ENCODE measurements around a stretch of chr10.

- PRO-cap, 2 experiments = no peak in any of the 2 experiments
Observed at GRCh38 chr10:71727191-71727713, 7.7 kb upstream of the C10orf105 start.

GRCh38 chr10:71807488-71808617, 34.5 kb upstream of the VSIR start:
- PRO-cap, 2 experiments = no peak in any of the 2 experiments

DNA sequence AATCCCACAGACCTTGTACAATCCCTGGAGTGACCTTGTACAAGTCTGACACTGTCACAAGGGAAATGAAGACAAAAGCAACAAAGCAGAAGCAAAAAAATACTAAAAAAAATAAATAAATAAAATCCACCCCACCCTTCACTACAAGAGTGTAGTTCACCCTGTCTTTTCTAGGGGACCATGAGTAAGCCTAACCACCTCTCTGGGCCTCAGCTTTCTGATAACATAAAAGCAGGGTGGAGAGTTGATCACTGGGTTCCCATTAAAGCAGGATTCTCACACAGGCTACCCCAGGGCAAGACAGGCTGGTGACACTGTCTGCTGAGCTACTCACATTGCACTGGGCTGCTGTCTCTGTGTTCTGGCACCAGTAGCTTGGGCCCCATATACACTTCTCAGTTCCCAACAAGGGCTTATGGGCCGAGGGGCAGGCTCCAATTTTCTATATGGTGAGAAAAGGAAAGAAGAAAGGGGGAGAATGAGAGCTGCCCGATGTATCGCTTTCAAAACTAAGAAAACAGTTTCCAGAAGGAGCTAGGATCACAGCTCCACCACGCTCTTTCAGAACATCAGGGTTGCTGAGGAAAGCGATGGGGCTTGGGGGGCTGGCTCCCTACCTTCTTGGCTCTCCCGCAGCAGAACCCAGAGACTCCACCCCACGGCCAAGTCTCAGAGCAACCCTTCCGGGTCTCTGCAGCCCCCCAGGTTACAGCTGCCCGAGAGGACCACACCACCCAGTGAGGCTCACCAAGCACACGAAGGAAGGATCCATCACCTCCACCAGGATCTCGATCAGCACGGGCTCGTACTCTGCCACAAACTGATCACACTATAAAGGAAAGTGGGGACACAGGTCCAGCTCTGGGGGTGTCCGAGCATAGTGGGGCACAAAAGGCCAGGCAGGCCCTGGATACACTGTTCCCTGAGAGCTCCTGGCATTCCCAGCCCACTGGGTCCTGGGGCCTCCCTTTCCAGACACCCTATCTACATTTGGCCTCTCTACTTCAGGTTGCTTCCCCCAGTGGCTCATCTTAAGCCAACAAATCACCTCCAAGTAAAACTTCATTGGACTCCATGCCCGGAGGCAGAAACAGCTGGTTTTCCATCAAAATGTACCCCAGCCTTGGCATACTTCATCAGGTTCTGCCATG, 32.4 kb downstream of the PSAP start:
- PRO-cap, 2 experiments = no peak in any of the 2 experiments

DNA sequence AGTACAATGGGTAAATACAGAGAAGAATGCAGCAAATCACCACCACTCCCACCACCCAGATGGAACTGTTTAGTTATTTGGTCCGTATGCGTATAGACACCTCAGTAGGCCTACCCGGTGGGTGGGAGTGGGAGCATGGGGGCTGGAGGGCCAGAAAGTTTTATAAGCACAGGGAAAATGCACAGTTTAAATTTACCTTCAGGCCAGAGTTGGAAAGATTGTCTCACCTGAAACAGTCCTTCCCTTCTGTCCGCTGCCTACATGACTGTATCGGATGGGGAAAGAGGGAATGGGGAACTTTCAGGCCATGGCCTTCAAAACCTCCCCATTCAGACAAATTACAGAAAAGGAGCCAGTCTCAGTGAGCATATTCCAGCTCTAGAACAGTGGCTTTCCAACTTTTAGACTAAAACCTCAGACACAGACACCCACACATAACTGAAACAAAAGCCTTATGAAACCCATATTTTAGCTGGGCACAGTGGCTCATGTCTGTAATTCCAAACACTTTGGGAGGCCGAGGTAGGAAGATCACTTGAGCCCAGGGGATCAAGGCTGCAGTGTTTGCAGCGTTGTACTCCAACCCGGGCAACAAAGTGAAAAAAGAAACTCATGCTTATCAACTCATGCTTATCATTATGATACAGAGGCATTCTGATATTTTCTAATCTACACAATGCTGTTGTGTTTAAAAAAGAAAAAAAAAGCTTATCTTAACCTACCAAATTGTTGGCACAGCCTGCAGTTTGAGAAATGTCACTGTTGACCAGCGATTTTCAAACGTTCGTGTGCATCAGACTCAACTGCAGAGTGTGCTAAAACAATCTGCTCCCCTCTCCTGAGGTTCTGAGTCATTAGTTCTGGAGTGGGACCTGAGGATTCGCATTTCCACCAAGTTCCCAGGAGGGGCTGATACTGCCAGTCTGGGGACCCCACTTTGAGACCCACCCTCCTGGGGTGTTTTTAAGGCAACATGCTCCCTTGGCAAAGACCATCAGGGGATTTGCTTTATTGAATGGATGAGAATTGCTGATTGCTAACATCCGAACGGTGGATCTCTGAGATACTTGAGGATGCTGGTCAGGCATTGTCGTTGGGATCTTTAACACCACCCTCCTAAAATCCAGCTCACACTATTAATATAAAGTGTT, 15.9 kb downstream of the CHST3 start:
- PRO-cap, 2 experiments = no peak in any of the 2 experiments

- PRO-cap, 2 experiments = no peak in any of the 2 experiments
Observed at GRCh38 chr10:72007042-72007515, 42.9 kb downstream of the CHST3 start.

DNA sequence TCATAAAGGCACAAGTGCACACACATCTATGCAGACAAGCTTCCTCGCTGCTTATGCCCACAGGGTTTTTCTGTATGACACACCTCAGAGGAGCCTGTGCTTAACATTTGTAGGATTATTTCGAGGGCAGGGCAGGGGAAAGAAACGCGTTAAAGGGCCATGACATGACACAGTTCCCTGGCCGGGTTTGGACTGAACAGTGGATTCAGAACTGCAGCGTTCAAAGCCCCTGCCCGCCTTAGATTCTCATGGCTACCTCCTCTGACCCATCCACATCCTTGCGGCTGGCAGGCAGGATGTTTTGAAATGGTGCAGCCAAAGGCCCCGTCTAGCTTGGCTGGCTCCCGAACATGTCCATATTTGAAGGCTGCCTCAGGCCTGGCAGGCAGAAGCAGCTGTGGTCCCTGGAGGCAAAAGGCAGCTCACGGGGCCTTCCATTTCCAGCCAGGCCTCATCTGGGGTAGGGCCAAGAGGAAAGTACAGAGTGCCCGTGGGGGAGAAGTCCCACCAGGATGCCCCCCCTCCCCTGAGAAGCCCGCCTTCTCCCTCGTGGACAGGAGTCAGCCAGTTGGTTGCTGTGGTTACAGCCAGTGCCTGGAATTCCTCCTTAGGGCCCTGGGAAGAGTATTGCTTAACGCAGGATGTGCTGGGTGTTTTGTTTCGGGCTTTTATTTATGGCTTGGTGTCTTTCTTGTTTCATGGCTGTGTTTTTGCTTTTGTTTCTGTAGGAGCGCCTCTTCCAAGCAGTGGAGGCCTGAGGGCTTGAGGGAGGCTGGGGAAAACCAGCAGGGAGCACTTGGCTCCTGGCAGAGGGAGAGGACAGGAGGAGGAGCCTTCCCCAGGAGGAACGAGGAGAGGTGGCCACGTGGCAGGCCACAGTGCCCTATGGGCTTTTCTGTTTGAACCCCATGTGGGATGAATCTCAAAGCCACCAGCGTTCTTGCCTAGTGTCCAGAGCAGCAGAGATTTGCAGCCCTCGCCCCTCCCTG, 45.2 kb downstream of the CHST3 start:
- PRO-cap, 2 experiments = peak in 1 of 2 experiments; most common plus-strand start position 388 of the sequence (in 1)

DNA sequence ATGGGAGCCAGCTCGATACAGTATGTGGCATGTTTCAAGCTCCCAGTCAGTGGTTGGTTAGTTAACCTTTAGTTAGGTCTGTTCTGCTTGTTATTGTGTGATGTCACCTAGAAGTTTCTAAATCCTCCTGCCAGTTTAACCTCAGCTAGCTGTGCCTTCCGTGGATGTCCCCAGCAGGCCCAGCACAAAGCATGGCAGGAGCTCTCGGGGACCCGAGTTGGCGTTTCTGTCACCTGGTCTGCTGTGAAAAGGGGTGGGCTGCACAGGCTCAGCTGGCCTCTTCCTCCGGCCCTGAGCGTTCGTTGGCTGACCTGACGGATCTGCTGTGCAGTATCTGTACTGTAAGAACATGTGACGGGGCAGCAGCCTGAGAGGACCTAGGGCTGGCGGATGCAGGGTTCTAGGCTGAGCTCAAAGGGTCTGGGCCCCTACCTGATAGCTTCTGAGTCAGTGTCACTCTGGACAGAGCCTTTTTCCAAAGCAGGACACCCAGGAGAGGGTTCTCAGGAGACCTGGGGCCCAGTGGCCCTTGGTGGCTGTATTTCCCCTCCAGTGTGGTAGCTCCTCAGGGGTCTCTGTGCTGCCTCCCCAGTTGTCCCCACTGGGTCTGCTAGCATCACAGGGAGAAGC, 52.8 kb downstream of the SPOCK2 start:
- PRO-cap, 2 experiments = peak in 2 of 2 experiments; most common plus-strand start position 345 of the sequence (in 1); most common minus-strand start position 308 of the sequence (in 2)

GRCh38 chr10:72063595-72064358, 24.6 kb downstream of the SPOCK2 start:
- PRO-cap, 2 experiments = no peak in any of the 2 experiments

- PRO-cap, 2 experiments = no peak in any of the 2 experiments
Observed at GRCh38 chr10:72066660-72067356, 21.5 kb downstream of the SPOCK2 start.

GRCh38 chr10:72081713-72082715, 6.3 kb downstream of the SPOCK2 start:
- PRO-cap, 2 experiments = no peak in any of the 2 experiments

DNA sequence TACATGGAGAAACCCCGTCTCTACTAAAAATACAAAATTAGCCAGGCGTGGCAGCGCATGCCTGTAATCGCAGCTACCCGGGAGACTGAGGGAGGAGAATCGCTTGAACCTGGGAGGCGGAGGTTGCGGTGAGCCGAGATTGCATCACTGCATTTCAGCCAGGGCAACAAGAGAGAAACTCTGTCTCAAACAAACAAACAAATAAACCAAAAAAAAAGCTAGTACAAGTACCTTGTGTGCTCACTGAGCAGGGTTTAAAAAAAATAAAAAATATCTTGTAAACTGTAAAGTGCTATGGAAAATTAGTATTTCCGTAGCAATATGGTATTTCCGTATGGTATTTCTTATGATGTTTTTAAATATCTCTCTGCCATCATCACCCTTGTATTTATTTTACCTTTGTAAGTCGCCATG, 11.3 kb upstream of the SPOCK2 start:
- PRO-cap, 2 experiments = no peak in any of the 2 experiments

DNA sequence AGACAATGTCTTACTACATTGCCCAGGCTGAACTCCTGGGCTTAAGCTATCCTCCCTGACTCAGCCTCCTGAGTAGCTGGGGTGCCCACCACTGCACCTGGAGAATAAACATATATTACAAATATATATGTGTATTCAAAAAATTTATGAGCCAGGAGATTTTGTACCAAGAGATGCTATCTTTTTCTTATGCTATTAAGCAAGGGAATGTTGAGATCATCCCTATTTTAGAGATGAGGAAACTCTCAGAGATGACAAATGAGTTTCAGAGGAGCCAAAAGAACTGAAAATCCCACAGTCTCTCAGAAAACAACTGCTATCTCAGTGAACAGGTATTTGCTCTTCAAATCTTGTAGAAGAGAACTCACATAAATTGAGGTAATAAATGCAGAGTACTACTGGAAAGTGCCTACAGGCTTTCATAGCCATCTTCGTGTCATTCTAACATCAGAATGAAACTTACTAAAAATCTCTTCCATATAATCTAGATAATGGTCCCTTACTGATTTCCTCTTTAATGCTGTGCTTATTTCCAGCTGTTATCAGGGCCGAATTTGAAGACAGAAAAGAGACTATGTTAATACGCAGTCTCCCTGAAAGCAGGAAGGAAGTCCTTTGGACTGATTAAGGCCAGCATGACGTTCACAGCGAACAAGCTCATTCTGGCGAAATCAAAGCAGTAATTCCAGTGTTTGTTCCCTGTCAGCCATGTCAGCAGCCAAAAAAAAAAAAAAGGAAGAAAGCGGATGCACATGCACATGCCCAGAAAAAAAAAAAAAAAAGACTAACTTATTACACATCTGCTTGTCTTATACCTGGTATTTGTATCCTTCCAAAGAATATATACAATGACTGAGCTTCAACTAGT, 29.4 kb upstream of the ANAPC16 start:
- PRO-cap, 2 experiments = no peak in any of the 2 experiments

DNA sequence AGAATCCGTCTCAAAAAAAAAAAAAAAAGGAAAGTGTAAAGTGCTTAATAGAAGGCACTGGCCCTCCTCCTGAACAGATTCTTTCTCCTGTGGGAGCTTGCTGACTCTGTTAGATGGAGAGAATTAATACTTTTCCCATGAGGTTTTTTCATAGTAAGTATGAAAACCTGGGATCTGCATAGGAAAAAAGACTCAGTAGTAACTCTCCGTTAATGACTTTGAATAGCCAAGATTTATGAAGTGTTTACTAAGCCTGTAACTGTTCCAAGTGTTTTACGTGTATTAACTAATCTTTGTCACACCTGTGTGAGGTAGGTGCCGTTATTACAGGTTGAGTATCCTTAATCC, 1.4 kb upstream of the ASCC1 start:
- PRO-cap, 2 experiments = no peak in any of the 2 experiments

DNA sequence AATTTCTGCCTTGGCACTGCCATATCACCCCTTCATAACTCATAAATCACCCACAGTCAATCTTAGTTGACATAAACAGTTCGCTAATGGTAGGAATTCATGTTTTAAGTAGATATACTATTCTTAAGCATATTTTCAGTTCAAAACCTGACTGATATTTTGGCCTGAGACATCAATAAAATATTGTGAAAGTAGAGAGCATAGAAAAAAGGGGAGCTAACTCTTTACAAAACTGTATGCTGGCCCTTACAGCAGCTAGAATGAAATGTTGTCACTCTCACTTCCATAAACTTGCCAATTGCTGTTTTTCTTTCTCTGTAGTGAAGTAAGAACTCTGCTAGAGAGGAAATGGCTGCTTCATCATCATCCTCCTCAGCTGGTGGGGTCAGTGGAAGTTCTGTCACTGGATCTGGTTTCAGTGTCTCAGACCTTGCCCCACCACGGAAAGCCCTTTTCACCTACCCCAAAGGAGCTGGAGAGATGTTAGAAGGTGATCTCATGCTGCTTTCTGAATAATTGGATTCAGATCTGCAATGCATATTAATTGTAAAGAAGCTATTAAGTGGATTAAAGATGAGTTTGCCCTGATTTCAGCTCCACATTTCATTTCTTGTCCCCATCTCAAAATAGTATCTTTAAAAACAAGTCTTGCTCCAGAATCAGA, 7.6 kb upstream of the ASCC1 start:
- PRO-cap, 2 experiments = no peak in any of the 2 experiments

GRCh38 chr10:72274478-72275160, 895 bp downstream of the DDIT4 start:
- PRO-cap, 2 experiments = no peak in any of the 2 experiments

GRCh38 chr10:72322440-72322944, 32.2 kb downstream of the DNAJB12 start:
- PRO-cap, 2 experiments = no peak in any of the 2 experiments

GRCh38 chr10:72333997-72334744, 20.5 kb downstream of the DNAJB12 start:
- PRO-cap, 2 experiments = no peak in any of the 2 experiments

GRCh38 chr10:72784573-72785297, 92.8 kb downstream of the MCU start:
- PRO-cap, 2 experiments = no peak in any of the 2 experiments

DNA sequence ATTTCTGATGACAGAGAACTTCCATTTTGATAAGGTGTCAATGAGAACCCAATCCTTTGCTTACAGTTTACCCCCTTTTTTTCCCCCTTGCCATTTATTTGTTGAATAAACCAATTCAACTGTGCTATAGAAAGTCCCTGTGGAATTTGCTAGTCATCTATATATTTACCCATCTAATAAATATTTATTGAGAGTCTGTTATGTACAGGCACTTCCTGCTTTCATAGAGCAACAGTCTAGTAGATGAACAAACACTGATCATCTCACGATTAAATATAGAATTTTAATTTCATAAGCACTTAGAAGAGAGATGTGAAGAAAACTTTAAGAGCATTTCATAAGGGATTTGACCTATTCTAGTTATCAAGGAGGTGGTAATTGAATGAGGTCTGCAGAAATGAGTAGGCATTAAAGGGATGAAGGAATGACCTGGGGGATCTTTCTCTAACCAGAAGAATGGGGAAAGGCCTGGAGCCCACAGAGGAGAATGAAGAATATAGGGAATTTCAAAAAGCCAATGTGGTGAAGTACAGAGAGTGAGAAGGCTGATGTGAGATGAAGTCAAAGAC, 87.9 kb upstream of the OIT3 start:
- PRO-cap, 2 experiments = no peak in any of the 2 experiments

GRCh38 chr10:73094195-73094876, 2.3 kb downstream of the P4HA1 start:
- PRO-cap, 2 experiments = no peak in any of the 2 experiments